Metanephros (tissue), 2 donors: Measurements from ENCODE around the genes RAP2C, HS6ST2 and PLAC1.

GRCh38 chrX:130842624-130843165, 60.3 kb downstream of the ENOX2 start:
- RAMPAGE, long total RNA = no peak

GRCh38 chrX:130959111-130959589, 56.1 kb upstream of the ENOX2 start:
- RAMPAGE, long total RNA = no peak

GRCh38 chrX:132219083-132219998, at the start of gene RAP2C:
Gene RAP2C (minus strand): TSS chrX:132219447.
- RAMPAGE, long total RNA = no peak

DNA sequence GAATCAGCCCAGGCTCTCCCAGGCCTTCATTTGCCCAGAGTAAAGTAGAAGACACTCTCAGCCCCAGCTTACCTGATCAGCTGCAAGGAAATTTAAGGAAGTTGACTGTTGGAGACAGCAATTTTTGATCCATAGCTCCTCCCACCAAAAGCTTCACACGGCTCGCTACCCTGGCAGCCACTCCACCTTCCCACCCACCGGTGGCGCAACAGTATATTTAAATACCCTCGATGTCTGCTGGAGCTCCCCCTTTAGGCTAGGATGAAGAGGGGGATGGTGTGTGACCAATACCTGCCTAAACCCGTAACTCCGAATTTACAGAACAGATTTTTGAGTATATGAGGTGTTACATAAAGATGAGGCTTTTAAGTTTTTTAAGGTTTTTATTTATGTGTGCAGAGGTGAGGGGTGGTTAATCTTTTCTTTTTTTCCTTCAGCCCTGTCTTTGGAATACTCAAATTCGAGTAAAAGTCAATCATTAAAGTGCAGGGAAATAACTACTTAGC, 75.3 kb downstream of the MBNL3 start:
- RAMPAGE, long total RNA = no peak

- RAMPAGE, long total RNA = no peak
These were observed 2.4 kb upstream of the MBNL3 start for GRCh38 chrX:132491096-132491706.

DNA sequence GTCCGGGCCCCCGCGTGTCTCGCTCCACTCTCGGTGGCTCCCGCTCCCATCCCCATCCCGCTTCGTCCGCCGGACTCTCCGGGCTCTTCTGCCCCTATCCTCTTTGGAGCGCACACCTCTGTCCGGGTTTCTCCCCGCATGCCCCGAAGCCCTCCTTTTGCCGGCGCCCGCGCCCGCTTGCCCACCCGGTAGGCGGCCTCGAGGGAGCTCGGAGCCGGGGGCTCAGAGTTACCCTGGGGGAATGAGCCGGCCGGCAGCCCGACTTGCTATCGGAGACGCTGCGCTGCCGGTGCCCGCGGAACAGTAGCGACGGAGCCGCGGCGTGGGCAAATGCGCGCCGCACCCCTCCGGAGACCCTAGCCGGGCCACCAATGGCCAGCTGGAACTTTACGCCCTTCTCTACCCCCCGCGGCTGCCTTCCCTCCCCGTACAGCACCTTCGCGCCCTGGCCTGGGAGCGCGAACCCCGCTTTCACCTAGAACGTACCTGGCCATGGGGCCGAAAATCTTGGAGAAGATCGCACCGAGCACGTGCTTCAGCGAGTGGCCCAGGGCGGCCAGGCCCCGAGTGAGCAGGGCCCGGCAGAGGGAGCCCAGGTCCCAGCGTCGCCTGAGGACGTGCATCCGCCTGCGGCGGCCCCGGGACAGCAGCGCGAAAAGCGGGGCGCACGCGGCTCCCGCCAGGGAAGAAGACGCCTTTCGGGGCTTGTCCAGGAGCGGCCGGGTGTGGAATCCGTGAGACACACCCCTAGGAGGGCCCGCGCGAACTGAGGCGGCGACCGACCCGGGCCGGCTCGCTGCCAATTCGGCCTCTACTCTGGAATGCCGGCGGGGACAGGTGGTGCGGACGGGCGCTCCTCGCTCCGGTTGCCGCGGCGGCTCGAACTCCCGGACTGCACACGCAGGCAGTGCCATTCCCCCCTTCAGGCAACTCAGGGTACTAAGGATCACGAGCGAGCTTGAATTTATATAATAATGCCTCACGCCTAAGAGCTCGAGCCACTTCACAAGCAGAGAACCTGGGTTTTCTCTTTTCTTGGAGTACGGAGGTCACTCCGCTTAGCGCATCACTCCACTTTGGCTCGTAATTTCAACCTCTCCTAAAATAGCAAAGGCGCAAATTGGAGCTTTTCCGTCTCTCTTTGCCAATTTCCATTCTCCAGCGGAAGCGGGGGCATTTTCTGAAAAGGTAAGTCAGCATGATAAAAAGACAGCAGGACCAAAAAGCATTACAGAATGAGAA, at the start of gene HS6ST2:
Gene HS6ST2 (minus strand): TSS at position 941 of the 1,242 bp plus-strand sequence.
- RAMPAGE, long total RNA = no peak

GRCh38 chrX:133414097-133414791, 1.0 kb downstream of the GPC4 start:
- RAMPAGE, long total RNA = no peak

DNA sequence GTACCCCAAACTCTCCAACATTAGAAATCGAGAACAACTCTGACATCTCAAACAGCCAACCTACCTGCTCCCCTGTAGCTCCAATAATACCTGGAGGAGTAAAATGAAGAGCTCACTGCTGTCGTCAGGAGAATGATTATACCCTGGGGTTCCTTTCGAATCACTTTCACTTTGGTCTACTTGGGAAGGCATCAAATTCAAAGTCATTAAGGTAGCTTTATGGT, 261.8 kb upstream of the GPC4 start:
- RAMPAGE, long total RNA = no peak

- RAMPAGE, long total RNA = no peak
These were observed 14.7 kb upstream of the GPC3 start for GRCh38 chrX:134000117-134000540.

DNA sequence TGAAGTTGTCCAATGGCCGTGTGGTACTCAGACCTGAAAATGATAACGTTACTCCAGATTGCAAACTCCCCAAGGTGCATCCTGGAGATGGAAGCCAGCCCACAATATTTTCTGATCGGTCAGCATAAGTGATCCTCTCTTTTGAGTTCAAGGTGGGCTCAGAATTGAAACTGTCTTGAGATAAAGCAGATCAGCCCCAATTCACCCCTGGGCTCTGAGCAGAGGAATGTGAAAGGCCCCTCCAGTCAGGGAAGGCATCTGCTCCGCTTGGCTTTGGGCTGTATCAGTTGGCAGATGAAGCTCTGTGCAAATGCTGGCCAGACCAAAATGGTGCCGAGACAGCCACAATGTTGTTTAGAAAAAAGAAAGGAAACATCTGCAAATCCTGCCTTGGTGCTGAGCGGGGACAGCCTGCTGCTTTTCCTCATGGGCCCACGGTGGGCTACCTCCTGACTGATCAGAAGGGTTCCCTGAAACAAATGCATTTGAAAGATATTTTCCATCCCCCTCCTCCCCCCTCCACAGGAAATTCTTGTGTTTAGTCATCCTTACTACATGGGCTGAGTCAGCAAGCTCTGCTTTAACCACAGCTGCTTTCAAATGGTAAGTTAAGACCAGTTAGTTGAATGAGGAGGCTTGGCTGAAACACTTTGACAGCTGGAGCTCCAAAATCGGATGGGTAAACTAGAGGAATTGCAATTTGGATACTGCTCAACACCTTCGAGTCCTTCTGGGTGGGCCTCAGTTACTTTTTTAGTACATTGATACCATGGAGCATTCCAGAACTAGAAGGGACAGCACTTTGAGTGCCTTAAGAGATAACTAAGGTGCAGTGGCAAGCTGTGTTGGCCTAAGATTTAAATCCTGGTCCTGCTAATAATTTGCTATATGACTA, 36.2 kb downstream of the PLAC1 start:
- RAMPAGE, long total RNA = no peak

GRCh38 chrX:134658073-134658669, at the start of gene PLAC1:
Gene PLAC1 (minus strand): TSS chrX:134658471.
- RAMPAGE, long total RNA = no peak

DNA sequence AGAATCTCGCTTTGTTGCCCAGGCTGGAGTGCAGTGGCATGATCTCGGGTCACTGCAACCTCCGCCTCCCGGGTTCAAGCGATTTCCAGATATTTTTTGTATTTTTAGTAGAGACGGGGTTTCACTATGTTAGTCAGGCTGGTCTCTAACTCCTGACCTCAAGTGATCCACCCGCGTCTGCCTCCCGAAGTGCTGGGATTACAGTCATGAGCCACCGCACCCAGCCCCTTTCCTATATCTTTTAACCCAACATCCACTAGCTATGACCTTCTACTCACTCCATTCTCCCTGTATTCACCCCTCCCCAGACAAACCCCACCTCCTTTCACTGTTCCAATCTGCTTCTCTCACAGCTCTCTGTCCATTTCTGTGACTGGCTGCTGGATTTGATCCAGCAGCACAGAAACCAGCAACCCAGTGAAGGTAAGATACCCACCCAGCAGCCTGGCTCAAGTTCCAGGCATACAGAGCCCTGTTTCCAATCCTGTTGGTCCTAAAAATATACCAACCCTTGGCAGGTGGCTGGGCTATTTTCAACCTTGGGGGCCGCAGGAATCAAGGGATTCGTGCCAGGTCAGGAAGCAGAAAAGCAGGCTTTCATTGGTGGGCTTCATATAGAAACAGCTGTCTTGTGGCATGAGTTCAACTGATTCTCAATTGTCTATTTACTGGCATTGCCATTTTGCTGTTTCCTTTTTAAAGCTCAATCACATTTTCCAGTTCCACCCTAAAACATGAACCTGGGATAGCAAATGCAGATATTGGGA, 18.8 kb upstream of the MOSPD1 start:
- RAMPAGE, long total RNA = no peak

DNA sequence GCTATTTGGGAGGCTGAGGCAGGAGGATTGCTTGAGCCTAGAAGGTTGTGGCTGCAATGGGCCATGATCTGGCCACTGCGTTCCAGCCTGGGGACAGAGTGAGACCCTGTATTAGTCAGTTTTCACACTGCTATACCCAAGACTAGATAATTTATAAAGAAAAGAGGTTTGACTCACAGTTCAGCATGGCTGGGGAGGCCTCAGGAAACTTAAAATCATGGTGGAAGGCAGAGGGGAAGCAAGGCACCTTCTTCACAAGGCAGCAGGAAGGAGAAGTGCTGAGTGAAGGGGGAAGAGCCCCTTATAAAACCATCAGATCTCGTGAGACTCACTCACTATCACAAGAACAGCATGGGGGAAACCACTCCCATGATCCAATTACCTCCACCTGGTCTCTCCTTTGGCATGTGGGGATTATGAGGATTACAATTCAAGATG, 31.9 kb upstream of the MOSPD1 start:
- RAMPAGE, long total RNA = no peak

GRCh38 chrX:135003802-135004931, 13.4 kb downstream of the SMIM10 start:
- RAMPAGE, long total RNA = no peak

DNA sequence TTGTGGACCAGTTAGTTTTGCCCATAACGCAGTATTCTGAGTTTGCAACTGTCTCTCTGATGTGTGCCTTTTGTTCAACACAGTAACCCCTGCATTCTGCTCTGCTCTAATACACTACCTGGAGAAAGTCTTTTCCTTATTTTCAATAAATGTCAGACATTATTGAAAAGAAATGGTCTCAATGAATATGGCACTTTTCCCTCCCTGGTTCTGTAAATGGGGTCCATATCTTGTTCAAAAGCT, 1.1 kb downstream of the RTL8C start:
- RAMPAGE, long total RNA = no peak

GRCh38 chrX:135251844-135252043, 117 bp upstream of the ETDA start:
- RAMPAGE, long total RNA = no peak

- RAMPAGE, long total RNA = no peak
These were observed 17.3 kb upstream of the ETDC start for GRCh38 chrX:135291798-135292585.

DNA sequence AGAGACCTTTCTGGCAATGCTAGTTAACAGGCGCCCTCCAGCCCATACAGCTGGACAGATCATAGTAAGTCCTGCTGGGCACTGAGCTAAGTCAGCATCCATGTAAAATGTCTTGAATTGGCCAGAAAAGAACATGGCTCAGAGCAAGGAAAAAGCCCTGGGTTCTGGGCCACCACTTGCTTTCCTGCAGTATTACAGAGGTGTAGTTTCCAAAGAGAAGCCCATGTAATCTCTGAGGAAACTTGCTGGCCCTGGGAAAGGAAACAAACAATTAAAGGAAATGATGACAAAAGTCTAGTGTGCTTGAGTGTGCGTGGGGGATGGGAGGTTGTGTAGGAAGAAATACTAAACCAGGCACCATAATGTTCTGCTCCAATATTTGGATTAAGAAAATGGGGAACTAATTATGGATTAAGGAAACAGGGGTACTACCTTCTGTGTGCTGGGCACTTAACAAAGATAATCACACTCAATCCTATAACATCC, 37.6 kb downstream of the ZNF449 start:
- RAMPAGE, long total RNA = no peak

DNA sequence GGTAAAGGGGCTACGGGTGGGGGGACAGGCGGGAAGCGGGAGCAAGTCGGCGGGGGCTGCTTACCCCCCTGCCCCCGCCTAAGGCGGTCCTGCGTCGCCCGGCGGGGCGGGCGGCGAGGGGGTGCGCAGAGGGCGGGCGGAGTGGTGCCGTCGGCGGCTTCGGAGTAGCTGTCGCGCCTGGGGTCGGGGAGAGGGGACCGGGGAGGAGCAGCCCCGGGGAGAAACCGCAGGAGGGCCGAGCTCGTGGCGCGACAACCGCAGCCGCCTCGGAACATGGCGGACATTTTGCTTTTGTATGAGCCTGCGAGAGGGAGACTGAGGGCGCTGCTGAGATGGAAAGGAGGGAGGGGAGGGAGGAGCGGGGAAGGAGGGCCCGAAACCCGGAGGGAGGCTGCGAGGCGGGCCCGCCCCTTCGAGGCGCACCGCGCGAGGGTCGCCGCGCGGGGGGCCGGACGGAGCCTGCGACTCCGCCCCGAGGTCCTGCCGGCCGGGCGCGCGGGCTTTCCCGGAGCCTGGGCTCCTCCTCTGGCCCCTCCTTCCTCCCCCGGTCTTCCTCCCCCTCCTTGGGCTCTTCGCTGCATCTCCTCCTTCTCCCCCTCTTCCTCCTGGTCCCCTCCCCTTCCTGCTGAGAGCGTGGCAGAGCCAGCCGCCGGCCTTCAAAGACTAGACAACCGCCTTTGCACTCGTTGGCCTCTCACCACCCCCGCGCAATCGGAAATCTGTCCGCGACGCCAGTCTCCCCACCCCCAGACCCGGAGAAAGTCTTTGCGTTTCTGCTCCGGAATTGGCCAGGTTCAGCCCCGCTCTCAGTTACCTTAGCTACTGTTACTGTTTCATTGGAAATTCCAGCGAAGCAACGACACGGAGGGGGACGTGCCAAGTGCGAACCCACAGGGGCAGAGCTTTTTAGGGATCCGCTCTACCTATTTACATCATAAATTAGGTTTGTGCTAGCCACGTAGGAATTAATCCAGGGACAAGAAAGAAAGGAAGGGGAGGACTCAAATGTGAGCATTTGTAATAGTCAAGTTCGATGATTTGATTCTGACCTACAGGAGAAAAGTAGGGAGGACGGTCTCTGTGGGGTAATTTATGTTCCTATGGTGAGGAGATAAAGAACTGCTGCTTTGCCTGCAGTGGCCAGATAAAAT, 1.2 kb downstream of the INTS6L start:
- RAMPAGE, long total RNA = no peak

GRCh38 chrX:135522469-135522908, 2.0 kb downstream of the INTS6L start:
- RAMPAGE, long total RNA = no peak